Measurements from ENCODE around the genes FADS6, SUMO2 and TSEN54.

GRCh38 chr17:74883082-74883837 lies 10.2 kb downstream of the FADS6 start:
- PRO-cap, result no peak

GRCh38 chr17:74893475-74894107 lies at the start of gene FADS6:
Gene FADS6 (minus strand): TSS chr17:74893633.
- PRO-cap, result no peak

GRCh38 chr17:74922640-74923044 lies 413 bp downstream of the USH1G start:
- PRO-cap, result no peak

DNA sequence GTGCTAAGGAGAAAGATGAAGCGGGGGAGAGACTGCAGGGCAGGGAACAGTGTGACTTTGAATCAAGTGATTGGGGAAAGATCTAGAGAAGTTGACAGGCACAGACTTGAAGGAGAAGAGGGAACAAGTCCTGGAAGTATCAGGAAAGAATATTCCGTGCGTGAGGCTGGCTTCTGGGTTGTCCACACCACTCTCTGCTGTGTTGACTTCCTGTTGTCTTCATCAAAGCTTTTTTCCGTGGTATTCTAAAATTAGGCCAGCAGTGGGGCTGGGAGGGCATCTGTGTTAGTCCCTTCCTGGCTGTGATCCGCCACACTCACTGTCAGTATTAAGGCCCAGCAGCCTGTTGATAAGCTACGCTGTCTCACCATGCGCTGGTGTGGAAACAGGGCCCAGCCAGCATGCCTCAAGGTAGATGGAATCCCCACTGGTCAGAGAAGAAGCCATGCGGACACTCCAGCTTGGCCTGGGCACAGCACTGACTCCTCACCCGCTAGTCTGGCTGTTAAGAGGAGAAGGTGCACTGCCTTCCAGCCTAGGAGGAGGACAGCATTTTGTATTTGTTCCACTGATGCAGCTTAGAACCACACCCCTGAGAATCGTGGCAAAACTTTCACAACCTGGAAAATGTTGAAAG lies 11.3 kb downstream of the CDR2L start:
- PRO-cap, result no peak

DNA sequence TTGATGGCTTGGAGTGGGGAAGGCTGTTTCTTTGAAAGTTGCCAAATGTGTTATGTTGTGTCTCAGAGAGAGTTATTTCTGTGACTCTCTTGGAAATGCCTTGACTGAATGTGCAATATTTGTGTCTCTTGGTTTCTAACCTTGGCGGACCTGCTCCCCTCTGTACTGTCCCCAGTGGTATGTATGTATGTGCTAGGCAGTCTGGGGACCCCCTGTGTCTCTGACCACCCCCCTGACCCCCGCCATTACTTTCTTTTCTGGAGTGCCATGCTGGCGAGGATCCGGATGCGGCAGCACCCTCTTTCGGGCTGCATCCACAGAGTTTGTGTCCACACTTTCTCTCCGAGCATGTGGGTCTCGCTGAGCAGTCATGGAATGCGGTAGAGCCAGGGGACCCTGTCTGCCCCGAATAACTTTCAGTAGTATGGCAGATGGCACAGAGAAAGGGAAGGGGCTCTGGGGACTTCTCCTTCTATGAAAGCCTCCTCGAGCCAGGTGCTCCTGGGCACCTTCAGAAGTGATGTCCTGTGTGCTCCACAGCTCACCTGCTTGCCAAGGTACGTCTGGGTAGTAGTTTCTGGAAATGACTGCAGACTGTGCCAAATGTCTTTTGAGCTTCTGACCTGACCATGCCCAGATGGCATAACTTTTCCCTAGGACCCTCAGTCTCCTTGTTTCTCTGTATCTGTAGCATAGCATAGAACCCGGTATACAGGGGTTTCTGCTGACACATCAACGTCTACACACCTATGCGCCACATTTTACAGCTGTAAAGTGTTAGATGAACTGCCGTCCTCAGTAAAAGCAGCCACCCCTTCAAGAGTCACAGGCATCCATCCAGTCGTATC lies 17.1 kb downstream of the KCTD2 start:
- PRO-cap, result no peak

DNA sequence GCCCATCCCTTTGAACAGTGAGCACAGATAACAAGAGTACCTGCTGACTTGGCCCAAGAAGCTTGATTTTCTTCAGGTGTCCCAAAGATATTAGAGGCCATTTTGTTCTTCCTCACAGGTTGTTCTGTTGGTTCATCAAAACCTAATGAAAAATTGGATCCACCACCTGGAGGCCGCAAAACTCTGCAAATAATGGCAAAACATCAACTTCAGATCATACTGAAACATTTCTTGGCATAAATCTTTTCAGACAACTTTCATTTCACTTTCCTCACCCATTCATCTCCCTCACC lies 5.9 kb downstream of the JPT1 start:
- PRO-cap, result no peak

DNA sequence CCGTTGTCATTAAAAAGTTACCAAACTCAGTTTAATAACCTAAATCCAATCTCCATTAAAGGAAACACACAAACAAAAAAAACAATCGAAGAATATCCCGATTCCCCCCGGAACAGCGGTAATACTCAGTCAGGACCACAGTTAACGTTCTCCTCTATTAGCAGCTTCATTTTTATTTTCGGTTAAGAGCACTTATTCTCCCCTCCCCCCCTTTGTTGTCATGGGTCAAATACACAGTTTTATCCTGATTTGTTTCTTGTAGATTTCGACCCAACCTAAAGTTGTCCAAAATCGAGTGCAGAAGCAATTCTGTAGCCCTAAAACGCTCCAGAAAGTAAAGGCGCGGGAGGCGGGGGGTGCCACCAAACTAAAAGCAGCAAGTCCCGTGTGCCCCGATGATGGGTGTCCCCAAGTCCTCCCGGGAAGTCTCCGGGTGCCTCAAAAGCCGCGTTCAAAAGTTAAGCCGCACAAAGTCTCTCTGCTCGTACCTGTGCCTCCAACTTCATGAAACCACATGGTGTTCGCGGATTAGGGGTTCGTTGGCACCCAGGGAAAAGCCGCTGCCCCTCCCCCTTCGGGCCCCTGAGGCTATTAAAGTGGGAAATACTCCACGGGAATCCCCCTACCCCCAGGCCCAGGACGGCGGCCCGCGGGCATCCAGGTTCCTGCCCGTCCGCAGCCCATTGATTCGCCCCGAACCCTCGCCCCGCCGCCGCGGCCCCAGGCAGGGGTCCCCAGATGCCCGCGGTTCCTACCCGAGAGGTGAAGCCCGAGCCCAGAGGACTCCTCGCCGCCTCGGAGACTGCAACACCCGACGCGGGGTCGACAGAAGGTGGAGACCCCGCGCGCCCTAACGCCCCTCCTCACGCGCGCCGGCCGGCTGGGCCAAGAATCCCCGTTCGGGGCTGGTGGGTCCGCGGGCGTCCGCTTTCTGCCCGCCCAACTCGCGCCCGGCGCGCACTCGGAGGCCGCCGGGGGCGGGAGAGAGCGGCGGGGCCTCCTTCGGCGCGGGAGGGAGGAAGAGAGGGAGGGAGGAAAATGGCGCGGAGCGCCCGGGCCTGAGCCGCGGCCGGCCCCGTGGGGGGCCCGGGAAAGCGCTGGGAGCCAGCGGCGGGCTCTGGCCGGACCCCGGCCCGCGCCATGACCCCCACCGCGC lies 754 bp downstream of the SUMO2 start:
- PRO-cap, result unidirectional peak, plus-strand start at position 1,025 of the sequence

GRCh38 chr17:75182783-75183331 lies at the start of gene SUMO2:
Gene SUMO2 (minus strand): TSS chr17:75182959.
- PRO-cap, result bidirectional peak, plus-strand start at chr17:75183218, minus-strand start at chr17:75182949

GRCh38 chr17:75289496-75290438 lies 534 bp upstream of the SLC25A19 start:
- PRO-cap, result bidirectional peak, plus-strand start at chr17:75289721, minus-strand start at chr17:75289398

DNA sequence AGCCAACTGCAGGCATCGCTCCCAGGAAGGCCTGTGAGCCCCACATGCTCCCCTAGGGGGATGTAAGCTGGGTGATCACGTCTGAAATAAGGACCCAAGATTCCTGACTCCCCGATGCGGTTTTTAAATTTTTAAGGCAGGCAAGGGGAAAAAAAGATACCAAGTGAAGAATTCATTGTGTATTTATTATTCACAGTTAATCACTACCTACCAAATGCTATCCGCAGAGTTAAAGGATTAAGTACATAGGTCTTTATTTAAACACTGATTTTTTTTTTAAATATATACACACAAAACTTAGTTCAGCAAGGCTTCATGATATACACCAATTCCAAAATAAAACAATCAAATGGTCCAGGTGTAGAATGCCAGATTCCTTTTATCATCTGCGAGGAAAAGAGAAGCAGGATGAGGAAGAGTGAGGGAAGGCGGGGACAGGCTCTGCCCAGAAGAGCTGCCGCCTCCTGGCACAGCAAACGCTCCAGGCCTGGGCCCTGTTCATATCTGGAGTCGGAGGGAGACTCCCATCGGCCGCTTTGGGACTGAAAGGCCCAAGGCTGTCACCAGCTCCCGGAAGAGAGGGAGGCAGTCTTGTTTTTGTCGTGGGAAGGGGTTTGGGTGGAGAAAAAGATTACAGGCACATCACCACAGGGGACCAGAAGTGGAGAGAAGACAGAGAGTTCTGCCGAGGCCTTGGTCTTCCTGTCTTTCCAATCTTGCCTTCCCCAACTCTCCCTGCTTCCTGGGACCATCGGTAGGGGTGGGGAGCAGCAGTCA lies 28.9 kb upstream of the SLC25A19 start:
- PRO-cap, result no peak

- PRO-cap, result no peak
Observed at GRCh38 chr17:75371924-75372980, 33.2 kb downstream of the GRB2 start.

GRCh38 chr17:75455383-75455836 lies 1.0 kb upstream of the TMEM94 start:
- PRO-cap, result no peak

- PRO-cap, result no peak
Observed at GRCh38 chr17:75497893-75498581, 17.3 kb downstream of the CASKIN2 start.

DNA sequence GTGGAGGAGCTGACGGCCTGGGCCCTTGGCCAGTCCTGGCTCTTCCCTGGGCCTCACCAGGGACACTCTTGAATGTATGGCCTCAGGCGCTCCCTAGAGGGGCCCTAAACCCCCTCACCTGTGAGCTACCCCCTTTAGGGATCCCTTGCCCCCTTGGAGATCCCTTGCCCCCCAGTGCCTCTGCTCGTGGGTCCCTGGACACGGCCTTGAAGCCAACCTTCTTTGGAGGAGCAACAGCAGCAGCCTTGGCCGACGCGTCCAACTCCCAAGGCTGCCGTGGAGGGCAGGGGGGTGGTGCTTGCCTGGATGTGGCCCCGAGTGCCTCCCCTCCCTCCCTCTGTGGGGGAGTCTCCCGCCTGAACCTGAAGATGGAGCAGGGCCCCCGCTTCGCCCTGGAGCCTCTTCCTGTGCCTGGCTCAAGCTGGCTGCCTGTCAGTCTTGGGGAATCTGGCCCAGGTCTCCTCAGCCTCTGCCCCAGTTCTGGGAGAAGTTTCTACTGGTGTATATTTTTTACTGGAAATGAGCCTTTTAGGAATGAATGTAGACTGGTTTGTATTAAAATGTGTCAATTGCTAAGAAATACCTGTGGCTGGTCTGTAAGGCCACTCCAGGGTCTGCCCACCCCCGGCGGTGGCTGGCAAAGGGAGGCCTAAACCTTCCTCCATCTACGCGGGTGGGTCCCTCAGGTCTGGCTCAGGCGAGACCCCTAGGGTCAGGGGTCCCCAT lies 15.7 kb downstream of the CASKIN2 start:
- PRO-cap, result no peak

DNA sequence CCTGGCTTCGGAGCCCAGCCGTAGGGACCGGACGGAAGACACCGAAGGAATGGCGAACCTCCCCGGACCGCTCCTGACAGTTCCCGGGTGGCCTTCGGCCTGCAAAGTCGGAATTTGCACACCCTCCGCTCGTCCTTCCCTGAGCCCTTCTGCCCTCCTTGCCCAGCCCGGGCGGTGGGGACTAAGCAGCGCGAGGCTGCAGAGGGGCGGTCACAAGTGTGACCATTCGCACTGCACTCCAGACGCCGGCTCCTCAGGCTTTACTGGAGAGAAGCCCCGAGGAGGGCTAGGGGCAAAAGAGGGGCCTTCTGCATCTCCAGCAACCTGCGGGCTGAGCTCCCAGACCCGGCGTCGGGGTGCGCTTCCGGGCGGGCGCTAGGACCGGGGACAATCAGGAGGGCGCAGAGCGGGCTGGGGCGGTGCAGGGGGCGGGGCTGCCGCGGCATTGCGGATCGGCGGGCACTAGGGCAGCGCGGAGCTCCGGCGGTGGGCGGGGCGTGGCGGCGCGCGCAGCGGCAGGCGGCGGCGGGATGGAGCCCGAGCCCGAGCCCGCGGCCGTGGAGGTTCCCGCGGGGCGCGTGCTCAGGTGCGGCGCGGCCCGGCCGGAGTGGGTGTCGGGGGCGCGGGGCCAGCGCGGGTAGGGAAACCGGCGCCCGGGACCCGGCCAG lies at the start of gene TSEN54:
TSS of gene TSEN54 (plus strand) at position 498 of the 668 bp plus-strand sequence.
- PRO-cap, result no peak

GRCh38 chr17:75557485-75557933 lies 30.1 kb upstream of the MYO15B start:
- PRO-cap, result no peak

- PRO-cap, result no peak
Observed at GRCh38 chr17:75581034-75581425, 6.6 kb upstream of the MYO15B start.

DNA sequence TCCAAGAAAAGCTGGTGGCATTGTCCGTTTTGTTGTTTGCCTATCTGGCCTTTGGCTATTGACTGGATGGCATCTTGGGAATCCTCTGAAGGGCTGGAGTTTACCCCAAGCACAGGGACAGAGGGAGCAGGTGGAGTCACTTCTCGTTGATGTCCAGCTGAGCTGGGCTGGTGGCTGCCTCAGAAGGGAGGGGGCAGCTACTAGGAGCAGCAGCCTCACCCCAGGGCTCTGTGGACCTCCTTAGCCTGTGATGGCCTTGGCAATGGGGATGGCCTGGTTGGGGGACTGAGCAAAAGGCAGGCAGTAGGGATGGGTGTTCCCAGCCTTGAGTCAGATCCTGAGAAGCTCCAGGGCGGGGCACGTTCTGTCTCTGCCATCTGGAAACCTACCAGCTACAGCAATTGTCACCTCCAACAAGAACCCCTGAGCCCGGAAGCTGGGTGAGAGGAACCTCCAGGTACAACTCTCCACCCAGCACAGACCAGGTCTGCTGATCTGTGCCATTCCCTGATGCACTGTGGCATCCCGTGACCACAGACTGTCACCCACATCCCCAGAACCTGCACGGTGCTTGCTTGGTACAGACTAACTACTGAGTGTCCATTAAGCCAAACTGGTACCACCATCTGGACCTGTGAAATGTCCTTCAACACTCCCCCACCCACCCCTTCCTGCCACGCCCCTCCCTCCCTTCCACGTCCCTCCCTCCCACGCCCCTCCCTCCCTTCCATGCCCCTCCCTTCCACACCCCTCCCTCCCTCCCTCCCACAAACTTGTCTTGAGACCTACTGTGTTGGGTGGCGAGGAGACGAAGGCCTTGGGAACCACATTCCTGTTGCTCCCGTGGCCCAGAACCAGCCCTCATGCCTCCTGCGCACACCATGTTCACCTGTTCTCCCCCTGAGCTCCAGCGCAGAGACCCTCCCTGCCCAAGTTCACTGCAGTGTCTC lies 16.5 kb downstream of the MYO15B start:
- PRO-cap, result no peak

GRCh38 chr17:75616213-75616922 lies 16.9 kb upstream of the SMIM5 start:
- PRO-cap, result no peak

DNA sequence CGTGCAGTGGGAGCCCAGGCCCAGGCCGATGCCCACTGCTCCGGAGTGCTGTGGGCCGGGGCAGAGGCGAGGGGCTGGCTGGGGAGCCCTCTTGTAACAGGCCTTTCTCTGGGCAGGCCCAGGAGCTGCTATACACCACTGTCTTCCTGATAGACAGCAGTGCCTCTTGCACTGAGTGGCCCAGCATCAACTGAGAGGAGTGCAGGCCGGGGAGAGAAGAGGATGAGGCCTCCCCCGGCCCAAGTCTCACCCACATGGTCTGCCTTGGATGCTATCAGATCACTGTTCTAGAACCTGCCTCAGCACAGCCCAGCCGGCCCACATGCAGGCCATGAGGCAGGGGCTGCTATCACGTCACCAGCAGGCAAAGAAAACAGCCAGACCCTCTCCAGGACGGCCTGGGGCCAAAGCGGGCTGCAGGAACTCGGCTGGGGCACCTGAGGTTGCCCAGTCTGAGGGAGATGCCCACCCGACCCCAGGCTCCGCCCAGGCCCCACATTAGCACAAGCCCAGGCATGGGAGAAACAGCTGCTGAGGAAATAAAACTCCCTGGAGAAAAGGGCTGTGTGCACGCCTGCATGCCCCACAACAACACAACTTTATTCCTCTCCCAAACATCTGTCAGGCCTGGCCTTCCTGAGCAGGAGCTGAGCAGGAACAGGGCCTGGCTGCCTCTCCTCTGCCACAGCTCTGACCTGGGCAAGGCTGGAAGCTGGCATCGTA lies 6.8 kb upstream of the SMIM5 start:
- PRO-cap, result no peak